Colon Carcinoma Metastatic in the Lung (tissue), 2 donors: ENCODE data around the genes CASP1 and ELMOD1.

- PRO-cap, 2 experiments = no peak in any of the 2 experiments
Observed at GRCh38 chr11:102195172-102195830, 85.1 kb downstream of the YAP1 start.

- PRO-cap, 2 experiments = no peak in any of the 2 experiments
Observed at GRCh38 chr11:102221565-102222242, 95.6 kb upstream of the BIRC3 start.

GRCh38 chr11:102223497-102224261 is 93.6 kb upstream of the BIRC3 start:
- PRO-cap, 2 experiments = no peak in any of the 2 experiments

- PRO-cap, 2 experiments = no peak in any of the 2 experiments
Observed at GRCh38 chr11:102227310-102227634, 90.0 kb upstream of the BIRC3 start.

- PRO-cap, 2 experiments = no peak in any of the 2 experiments
Observed at GRCh38 chr11:102230360-102231433, 86.6 kb upstream of the BIRC3 start.

DNA sequence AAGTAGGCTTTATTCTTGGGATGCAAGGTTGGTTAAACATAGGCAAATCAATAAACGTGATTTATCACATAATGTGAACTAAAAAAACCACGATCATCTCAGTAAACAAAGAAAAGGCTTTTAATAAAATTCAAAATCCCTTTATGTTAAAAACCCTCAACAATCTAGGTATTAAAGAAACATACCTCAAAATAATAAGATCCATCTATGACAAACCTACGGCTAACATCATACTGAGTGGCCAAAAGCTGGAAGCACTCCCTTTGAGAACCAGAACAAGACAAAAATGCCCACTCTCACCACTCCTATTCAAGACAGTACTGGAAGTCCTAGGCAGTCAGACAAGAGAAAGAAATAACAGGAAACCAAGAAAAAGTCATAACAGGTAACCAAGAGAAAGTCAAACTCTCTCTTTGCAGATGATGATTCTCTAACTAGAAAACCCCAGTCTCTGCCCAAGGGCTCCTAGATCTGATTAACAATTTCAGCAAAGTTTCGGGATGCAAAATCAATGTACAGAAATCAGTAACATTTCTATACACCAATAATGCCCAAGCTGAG is 35.7 kb downstream of the TMEM123 start:
- PRO-cap, 2 experiments = no peak in any of the 2 experiments

DNA sequence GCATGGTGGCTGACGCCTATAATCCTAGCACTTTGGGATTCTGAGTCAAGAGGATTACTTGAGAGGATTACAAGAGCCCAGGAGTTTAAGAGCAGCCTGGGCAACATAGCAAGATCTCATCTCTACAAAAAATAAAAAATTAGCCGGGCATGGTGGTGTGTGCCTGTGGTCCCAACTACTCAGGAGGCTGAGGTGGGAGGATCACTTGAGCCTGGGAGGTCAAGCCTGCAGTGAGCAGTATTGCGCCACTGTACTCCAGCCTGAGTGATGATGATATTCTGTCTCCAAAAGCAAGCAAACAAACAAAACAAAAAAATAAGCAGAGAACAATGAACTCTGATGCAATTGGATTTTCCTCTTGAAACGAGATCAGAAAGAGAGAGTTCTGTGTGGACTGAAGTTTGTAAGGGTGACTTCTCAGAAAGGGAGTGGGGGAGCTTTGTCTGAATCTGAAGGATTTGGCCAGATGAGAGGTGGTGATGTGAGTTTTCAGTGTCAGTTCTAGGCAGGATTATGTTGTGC is 5.9 kb upstream of the TMEM123 start:
- PRO-cap, 2 experiments = no peak in any of the 2 experiments

GRCh38 chr11:102461054-102461515 is 8.5 kb upstream of the TMEM123 start:
- PRO-cap, 2 experiments = no peak in any of the 2 experiments

DNA sequence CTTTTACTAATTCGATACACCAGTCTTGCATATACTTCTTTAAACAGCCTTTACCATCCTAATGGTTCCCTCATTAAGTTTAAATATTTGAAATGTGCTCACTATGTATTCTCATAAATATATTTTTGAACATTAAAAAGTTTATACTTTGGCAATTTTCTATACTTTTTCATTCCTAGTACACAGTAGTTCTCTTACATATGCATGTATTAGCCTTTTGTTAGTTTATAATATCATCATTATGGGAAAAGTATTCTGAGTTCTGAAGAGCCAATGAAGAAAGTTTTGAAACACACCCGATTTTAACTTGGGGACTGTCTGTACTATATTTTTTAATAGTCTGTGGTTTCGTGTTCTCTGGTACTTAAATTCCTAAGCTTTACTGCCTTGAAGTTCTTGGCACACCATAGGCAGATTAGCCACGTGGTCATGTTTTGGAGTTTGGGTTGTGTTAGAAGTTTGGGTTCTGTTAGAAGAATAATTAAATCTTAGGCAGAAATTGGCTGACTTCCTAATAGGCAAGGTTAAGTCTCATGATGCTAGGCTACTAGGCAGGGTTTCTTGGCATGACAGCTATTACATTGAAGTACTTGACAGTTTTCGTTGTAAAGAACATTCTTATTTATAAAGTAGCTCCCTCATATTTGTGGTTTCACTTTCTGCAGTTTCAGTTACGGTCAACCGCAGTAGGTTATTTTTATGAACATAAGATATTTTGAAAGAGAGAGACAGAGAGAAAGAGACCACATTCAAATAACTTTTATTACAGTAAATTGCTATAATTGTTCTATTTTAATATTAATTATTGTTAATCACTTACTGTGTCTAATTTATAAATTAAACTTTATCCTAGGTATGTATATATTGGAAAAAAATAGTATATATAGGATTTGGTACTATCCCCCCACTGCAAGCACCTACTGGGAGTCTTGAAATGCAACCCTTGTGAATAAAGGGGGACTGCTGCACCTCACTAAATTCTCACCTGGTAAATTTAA is 30.0 kb upstream of the MMP7 start:
- PRO-cap, 2 experiments = no peak in any of the 2 experiments

GRCh38 chr11:102832483-102832956 is 10.9 kb downstream of the MMP3 start:
- PRO-cap, 2 experiments = no peak in any of the 2 experiments

DNA sequence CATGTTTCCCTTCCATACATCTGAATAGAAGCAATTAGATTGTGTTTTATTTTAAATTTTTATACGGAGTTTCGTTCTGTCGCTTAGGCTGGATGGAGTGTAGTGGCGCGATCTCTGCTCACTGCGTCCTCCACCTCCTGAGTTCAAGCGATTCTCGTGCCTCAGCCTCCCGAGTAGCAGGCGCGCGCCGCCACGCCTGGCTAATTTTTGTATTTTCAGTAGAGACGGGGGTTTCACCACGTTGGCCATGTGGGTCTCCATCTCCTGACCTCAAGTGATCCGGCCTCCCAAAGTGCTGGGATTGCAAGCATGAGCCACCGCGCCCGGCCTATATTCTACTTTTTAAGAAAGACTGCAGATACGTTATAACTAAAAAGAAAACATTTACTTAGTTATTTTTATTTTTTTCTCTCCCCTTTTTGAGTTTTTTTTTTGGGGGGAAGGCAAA is 781 bp downstream of the DYNC2H1 start:
- PRO-cap, 2 experiments = no peak in any of the 2 experiments

DNA sequence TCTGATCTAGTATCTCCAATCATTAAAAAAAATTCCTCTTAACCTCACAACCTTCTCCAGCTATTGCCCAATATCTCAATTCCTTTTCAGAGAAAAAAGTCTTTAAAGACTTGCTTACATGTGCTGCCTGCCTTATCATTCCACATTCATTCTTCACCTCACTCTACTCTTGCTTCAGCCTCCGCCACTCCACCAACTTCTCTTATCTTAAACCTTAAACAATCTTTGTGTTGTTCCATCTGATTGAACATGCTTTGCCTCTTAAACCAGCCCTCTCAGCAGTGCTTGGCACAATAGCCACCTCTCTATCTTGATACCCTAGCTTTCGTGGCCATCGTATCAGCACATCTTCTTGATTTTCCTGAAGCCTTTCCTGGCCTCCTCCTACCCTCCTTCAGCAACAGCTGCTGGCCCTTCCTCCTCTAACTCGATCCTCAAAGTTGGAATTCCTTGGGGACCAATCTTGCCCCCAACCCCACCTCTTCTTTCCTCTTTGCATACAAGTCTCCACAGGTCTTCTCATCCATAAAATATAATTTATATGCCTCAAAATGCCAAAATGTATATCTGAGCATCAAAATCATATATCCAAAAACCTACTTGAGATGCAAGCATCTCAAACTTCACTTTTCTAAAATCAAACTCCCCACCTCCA is 57.5 kb downstream of the DDI1 start:
- PRO-cap, 2 experiments = no peak in any of the 2 experiments

- PRO-cap, 2 experiments = peak in 2 of 2 experiments; most common minus-strand start chr11:104694627 (in 2)
Observed at GRCh38 chr11:104694451-104694819, 273.9 kb downstream of the CASP4 start.

GRCh38 chr11:104917962-104918520 is 50.3 kb downstream of the CASP4 start:
- PRO-cap, 2 experiments = no peak in any of the 2 experiments

DNA sequence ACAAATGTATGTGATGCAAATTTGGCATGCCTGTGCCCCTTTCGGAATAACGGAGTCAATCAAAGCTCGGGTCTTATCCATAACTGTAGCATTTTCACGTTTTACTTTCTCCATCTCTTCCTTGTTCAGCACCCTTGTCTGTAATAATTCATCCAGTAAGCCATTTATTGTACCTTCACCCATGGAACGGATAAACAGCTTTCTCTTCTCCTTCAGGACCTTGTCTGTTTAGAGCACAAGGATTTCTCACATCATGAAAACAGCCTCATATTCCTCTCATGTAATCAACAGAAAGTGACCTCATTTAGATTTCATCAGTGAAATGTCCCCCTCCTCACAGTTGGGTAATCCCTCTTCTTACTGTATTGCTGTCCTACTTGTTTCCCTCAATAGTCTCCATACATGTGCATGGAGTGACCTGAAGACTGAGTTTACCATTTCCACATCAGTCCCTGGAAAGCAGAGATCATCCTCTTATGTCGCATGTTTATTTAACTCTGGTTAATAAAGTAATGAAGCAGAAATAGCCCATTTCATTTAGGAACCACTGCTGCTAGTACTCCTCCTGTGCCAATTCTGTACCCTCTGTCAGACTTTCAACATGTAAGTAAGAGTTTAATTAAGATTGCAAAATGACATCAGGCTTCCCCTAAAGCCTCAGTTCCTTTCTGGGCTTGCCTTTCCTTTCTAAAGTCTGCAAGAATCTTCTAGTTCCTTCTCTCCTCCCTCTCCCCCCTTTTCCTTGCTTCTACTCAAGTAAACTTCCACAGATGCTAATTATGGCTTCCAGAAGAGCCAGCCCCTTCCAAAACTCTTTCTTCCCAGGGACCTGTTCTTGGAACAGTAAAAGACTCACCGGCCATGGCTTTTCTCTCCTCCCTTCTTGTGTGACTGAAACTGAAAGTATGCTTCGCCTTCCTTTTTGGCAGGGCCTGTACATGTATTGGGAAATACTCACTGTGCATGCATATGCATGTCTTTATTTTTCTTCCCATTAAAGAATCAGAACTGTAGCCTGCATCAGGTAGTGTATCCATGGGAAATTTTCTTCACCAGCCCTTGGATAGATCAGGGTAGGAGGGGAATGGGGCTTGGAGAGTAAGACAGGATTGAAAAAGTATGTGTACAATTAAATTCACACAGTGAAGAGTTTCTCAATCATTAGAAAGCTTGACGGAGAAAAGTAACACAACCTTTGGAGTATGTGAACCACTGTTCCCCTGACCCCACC is at the start of gene CASP1:
Gene CASP1 (minus strand): TSS at position 894 of the 1,231 bp plus-strand sequence.
- PRO-cap, 2 experiments = peak in 2 of 2 experiments; most common minus-strand start position 893 of the sequence (in 2)

- PRO-cap, 2 experiments = no peak in any of the 2 experiments
Observed at GRCh38 chr11:105044382-105044935, 676 bp downstream of the CARD16 start.

DNA sequence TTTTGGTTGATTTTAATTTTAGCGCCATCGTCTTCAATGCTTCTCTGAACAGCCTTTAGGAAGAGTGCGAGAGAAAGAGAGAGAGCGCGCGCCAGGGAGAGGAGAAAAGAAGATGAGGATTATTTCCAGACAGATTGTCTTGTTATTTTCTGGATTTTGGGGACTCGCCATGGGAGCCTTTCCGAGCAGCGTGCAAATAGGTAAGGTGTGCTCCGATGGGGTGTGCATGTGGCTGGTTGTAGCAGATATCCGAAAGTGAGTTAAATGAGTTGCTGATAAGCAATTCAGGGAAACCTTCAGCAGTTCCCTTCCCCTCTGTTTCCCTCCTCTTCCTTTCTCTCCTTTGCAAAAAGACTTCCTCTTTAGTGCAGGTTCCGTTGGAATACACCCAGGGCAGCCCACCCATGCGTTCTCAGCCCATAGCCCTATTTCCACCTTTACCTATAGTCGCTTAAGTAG is 1.0 kb downstream of the GRIA4 start:
- PRO-cap, 2 experiments = no peak in any of the 2 experiments

- PRO-cap, 2 experiments = no peak in any of the 2 experiments
Observed at GRCh38 chr11:106990088-106990845, 28.0 kb downstream of the GUCY1A2 start.

DNA sequence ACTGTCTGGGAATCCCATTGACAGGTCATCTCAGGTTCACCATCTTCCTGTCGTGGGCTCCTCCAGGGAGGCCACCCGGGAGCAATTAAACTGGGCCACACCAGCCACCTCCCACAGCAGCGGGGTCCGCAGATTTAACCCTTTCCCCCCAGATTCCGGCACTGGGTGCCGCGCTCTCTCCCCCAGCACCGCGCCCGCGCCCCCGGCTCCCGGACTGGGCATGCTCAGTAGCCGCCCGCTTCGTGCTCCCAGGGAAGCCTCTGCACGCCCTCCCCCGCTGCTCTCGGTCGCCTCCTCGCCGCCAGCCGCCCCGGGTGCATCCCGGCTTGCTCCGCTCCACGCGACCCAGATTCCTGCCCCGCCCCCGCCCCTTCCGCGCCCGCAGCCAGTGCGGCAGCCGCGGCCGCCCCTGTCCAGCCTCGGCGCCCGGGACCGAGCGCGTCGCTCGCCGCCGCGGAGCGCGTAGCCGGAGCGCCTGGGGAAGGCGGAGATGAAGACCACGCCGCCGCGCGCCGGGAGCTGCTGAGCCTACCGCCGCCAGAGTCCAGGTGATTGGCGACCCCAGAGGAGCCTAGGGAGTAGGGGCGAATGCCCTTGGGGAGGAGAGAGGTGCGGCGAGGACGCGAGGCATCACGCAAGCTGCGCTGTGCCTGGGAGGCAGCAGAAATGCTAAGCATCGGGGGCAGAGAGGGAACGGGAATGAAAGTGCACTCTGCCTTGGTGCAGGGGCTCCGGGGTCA is at the start of gene ELMOD1:
Gene ELMOD1 (plus strand): TSS at position 286 of the 740 bp plus-strand sequence.
- PRO-cap, 2 experiments = no peak in any of the 2 experiments

DNA sequence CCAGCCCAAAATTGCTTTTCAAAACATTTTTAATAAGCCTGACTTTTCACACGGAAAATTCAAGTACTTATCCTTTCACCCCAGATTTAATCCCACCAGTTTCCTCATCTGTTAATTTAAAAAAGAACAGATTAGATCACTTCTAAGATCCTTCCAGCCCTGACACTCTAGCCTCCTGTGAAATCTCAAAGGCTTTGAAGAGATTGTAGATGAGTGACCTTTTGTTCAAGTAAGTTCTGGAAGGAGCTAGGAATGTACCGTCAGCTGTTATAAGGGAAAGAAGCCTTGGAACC is 35.6 kb upstream of the SLN start:
- PRO-cap, 2 experiments = no peak in any of the 2 experiments